Fibroblast of the aortic adventitia (primary cell): ENCODE measurements around the genes ZNF708, ZNF723, ZNF724 and C19orf12.

DNA sequence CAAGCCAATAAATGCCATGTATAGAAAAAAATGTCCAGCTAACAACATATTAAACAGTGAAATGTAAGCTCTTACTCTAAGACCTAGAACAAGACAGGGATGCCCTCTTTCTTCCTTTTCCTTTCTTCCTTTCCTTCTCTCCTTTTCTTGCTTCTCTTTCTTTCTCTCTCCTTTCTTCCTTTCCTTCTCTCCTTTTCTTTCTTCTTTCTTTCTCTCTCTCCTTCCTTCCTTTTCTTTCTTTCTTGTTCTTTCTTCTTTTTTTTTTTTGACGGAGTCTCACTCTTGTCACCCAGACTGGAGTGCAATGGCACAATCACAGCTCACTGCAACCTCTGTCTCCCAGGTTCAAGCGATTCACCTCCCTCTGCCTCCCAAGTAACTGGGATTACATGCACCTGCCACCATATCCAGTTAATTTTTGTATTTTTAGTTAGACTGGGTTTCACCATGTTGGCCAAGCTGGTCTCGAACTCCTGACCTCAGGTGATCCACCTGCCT is 42.5 kb downstream of the ZNF708 start:
- CAGE, long polyA plus RNA = no peak

- CAGE, long polyA plus RNA = no peak
Measured at GRCh38 chr19:21329168-21329798, at the start of gene ZNF708. Gene ZNF708 (minus strand): TSS chr19:21329410.

- CAGE, long polyA plus RNA = no peak
Measured at GRCh38 chr19:21568538-21569809, 63.6 kb downstream of the ZNF429 start.

DNA sequence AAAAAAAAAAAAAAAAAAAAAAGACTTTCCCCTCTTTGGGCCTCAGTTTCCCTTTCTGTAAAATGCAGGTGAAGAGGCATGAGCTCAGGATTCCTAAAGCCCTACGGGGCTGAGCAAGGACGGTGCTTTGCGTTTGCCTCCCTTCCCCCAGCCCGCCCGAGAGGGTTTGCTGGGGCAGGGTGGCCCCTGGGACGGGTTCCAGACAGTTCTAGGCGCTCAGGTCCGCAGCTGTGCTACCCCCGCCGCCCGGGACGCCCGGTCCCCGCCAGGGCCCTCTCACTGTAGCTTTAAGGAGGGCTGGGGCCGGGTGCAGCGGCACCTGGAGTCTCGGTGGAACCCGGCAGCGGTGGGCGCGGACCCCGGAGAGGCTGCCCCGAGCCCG is 80.8 kb downstream of the ZNF429 start:
- CAGE, long polyA plus RNA = no peak

- CAGE, long polyA plus RNA = no peak
Measured at GRCh38 chr19:21593753-21594309, 88.4 kb downstream of the ZNF429 start.

- CAGE, long polyA plus RNA = no peak
Measured at GRCh38 chr19:21805937-21806767, 29.8 kb downstream of the ZNF43 start.

GRCh38 chr19:22694656-22694981 is 60.5 kb downstream of the ZNF492 start:
- CAGE, long polyA plus RNA = no peak

GRCh38 chr19:22831908-22832682 is at the start of gene ZNF723:
Gene ZNF723 (plus strand): TSS chr19:22832291.
- CAGE, long polyA plus RNA = no peak

- CAGE, long polyA plus RNA = no peak
Measured at GRCh38 chr19:23249707-23250879, at the start of gene ZNF724. Gene ZNF724 (minus strand): TSS chr19:23250394.

DNA sequence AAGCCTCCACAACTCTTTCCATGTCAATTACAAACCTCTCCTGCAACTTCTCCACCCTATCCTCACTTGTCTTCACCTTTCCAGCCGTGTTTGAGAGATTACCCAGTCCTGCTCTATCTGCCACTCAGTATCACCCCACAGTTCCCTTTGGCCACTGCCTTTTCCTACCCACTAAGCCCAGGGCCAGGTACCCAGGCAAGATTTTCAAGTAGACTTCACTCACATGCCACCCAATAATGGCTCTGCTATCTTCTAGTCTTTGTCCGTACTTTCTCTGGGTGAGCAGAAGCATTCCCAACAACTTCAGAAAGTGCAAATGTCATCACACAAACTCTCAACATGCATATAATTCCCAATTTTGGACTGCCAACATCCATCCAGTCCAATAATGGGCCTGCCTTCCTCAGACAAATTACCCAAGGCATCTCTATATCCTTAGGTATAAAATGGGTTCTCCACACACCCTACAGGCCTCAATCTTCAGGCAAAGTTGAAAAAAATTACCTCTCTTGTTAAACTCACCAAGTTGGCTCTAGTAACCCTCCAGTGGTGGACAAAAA is 47.6 kb downstream of the ZNF91 start:
- CAGE, long polyA plus RNA = no peak

- CAGE, long polyA plus RNA = no peak
Measured at GRCh38 chr19:23379586-23380075, 15.6 kb downstream of the ZNF91 start.

GRCh38 chr19:28480938-28481621 is 731.9 kb downstream of the UQCRFS1 start:
- CAGE, long polyA plus RNA = no peak

GRCh38 chr19:28603953-28604411 is 609.0 kb downstream of the UQCRFS1 start:
- CAGE, long polyA plus RNA = no peak

DNA sequence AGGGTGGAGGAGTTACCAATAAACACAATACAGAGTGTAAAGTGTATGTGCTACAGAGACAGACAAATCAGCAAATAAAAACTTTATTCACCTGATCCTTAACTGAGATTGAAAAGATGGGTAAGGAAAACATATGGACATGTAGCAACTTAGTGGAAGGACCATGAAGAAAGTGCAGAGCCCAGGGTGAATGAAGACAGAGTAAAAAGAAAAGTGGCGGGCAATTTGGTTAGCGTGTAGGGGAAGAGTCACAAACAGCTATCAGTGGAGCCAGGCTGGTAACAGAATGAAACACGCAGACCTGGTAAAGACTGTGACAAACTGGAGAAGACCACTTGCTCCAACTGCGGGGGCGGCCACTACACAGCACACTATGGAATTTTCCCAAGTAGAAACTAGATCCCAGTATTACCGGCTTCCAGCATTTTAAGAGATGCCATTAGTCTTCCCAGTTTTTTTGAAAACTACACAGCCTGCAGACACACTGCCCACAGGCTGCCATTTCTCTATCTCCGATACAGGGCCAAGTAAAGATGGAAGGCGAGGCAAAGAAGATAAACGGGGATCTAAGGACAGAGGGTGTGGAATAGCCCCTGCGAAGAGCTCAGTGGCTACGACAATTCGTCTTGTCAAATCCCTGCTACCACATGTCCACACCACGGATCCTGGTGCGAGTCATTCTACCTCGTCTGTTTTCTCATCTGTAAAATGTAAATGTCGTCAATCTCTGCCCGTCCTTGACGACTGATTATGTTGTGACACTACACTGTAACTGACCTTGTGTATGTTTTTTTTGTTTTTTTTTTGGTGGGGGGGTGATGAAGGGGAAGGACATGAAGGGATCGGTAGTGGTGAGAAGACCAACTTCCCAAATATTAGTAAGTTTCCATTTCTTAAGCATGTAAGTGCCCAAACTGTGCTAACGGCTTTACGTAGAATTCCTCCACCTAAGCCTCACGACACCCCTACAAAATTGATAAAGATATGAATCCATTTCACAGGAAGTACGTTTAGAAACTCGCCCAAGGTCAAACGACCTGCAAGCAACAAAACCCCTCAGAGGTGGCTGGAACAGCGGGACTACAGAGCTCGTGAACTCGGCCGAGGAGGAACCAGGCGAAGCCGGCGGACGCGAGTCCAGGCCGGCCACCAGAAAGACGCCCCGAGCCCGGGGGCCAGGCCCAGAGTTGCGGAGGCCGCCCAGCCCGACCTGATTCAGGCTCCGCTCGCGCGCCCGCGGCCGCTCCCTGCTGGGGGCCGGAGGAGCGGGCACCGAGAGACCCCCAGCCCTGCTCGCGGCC is 912 bp downstream of the UQCRFS1 start:
- CAGE, long polyA plus RNA = no peak

GRCh38 chr19:29277081-29277716 is 64.2 kb upstream of the UQCRFS1 start:
- CAGE, long polyA plus RNA = no peak

GRCh38 chr19:29714912-29716019 is at the start of gene C19orf12:
Gene C19orf12 (minus strand): TSS chr19:29715261.
- CAGE, long polyA plus RNA = no peak

- CAGE, long polyA plus RNA = no peak
Measured at GRCh38 chr19:30007156-30007824, 65.3 kb downstream of the URI1 start.

- CAGE, long polyA plus RNA = no peak
Measured at GRCh38 chr19:30008921-30009439, 66.9 kb downstream of the URI1 start.

- CAGE, long polyA plus RNA = no peak
Measured at GRCh38 chr19:30223261-30224157, 148.7 kb upstream of the ZNF536 start.

DNA sequence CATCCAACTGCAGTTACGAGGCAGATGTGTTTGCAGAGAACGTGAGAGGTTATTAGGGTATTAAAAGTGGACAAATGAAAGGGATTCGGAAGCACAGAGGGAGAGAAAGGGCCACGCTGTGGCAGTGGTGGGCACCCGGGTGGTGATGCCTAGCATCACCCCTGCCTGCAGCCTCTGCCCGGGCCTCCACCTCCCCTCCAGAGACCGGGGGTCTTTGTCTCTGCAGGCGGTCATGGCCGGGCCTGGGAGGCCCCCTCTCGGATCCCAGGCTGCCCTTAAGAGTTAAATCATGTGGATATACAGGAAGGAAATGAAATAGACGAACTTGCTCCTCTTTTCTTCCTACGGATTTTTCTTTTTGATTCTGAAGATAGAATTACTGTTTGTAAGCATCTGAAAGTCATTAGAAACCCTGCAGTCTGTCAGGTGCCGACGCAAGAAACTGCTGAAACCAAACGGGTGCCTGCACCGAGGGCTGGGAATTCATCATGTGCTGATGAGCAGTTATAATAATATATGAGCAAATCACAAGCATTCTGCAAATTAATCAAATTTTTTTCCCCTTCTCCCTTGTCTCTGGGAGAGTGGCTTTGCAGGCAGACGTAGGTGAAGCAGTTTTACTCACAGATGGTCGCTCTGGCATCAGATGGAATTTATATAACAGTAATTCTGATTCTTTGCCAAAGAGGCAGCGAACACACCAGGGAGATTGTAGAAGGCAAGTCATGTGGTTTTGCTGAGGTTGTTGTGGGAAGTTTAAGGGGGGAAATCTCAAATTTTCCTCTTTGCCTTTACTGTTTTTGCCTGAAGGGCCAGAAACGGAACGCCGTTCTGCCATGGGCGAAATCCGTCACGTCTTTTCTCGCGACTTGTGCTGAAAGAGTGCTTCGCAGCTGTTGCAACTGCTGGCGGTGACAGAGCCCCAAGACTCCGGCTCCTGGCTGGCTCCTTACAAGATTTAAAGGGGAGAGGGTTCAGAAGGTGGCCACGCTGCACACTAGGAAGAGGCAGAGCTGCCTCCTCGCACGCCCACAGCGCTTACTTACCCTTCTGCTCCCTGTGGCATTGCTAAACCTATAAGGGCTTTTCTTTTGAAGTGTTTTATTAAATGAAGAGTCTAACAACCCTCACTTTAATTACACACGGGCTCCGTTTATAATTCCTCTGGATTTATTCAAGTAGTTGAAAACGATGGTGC is 320.0 kb downstream of the ZNF536 start:
- CAGE, long polyA plus RNA = no peak